T-cell (primary cell): ENCODE measurements around a stretch of chr13.

DNA sequence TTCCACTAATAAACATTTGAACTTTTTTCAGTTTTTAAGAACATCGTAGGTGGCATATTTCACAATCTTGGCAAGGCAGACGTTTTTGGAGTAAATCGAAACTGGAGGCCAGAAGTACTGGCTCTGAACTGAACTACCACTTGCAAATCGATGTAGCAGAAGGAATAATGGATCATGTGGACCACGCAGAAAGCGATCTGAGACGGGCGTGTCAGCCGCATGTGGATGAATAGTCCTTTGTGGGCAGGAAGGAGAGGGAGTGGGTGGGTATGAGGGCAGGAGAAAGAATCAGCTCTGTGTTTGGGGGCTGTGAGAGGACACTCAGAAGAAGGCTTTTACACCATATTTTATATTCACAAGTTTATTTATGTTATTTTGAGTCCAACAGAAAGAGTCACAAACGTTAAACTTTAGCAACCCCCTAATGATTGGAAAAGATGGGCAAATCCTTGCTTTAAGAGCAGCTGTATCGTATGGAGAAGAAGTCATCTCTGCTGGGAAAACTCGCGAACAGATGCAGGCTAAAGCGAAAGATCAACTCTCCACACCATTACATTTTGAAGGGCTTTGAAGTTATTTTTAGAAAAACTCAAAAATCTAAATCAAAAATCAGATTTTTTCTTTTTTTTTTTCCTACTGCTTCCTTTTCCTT lies 90.5 kb downstream of the COL4A2 start:
- PRO-cap, 7 experiments: no peak in any of the 7 experiments

DNA sequence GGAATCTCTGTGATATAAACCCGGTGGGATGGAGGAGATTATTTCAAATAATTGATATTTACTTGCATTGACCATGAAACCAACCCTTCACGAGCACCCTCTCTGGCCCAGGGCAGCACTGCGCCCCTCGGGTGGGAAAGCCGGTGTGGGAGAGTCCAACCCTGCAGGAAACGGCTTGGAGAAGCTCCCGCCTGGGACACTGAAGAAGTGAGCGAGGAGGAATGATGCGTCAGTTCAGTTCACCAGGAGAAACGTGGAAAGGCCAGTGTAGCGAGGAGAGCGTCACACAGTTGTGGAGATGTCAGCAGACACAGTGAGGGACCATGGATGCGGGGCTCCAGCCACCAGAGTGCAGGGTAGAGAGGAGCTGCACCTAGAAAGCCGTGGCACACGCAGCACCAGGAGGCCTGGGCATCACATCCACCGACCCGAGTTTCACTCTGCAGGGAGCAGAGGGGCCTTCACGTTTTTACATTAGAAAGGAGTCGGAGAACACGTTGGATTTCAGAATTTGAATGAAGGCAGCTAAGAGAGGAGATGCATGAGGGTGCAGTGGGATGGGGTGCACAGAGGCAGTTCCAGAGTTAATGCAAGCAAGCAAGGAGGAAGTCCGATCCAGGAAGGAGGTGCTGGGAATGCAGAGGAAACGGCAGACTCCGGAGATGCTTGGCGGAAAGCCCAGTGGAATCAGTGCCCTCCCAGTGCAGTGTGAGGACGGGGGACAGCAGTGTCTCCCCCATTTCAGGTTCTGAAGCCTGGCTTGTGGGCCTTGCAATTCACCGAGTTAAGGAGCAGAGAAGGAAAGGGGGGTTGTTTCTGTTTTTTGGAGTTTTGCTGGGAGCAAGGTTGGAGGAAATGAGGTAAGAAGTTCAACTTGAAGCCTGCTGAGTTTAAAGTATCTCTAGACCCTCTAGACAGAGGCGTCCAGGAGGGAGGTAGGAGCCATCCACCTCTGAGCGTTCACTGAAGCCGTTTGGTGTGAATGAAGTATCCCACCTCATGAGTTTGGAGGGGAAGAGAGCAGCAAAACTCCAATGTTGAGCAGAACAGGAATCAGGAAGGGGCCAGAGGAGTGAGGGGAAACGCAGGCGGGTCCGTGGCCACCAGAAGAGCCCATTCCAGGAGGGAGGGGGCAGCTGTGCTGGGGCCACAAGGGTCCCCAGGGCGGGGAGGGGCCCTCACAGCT lies 100.4 kb downstream of the COL4A2 start:
- PRO-cap, 7 experiments: no peak in any of the 7 experiments

- PRO-cap, 7 experiments: no peak in any of the 7 experiments
These were observed 58.1 kb downstream of the RAB20 start for GRCh38 chr13:110503228-110504099.

DNA sequence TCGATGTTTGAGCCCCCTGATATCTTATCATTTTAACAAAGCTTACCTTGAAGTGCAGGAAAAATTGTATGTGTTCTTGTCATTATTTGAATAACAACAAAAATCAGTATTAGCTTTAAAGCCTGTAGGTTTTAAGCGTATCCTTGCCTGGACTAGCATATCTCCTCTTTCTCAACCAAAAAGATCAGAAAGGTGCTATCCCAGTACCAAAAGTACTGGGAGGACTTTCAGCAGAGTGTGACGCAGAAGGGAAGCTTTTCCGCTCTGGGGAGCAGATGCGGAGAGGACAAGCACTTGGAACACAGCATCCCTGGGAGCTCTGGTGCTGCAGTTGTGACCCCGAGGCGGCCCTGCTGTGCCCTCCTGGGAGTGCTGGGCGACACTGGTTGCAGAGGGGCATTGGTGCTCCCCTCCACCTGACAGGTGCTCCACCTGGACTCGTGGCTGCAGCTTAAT lies 3.3 kb downstream of the NAXD start:
- PRO-cap, 7 experiments: no peak in any of the 7 experiments

DNA sequence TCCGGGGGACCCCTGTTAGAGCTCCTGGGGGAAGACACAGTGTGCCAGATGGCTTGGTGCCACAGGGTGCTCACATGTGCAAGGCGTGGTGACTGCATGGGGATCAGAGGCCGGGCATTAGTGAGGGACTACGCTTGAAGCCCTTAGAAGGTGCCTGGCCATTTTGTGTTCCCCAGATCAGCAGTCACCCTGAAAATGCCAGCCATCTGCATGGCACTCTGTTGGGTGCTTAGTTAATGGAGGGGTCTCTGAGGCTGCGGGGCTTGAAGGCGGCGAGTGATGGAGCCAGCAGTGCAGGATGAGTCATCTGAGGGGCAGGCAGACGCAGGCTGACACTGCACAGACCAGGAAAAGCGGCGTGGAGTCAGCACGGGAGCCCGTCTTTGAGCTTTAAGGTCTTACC lies 12.9 kb downstream of the NAXD start:
- PRO-cap, 7 experiments: no peak in any of the 7 experiments

DNA sequence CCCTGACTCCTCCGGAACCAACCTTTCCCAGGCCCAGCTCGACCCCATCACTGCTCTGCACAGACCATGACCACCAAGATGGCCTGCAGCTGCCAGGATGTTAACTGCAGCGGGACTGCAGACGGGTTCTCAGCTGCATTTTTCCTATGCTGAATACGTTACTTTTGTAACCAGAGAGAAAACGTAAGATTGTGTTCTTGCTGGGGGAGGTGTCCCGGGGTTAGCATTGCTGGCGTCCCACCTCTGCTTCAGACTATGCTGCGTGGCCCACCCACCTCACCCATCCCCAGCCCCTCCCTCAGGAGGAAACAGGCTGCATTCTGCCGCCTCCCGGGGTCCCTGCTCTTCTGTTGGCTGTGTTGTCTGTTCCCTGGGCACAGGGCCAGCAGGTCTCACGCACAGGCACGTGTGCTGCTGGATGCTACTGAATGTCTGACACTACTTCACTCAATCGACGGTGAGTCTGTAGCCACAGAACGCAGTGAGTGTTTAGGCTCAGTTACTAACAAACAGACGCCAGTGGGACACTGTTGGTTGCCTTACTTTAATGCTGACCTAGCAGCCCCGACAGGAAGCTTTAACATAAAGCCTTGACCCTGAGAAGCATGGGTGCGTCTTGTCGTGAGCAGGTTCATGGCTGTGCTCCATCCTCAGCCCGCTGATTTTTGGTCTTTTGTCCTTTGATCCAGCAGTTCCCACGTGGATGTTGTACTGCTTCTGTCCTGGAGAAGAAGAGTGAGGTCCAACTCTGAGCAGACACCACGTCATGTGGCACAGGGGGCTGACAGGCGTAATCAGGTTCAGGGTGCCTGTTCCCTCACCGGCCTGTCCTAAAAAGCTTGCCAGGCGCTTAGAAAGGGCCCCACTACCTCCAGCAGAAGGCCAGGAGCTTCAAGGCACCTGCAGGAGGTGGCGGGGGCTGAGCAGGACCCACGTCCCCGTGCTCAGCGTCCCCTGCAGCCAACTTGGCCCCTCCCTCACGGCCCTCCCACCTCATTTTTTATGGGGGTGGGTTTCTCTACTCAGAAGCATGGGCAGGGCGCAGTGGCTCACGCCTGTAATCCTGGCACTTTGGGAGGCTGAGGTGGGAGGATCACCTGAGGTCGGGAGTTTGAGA lies 25.9 kb downstream of the NAXD start:
- PRO-cap, 7 experiments: no peak in any of the 7 experiments

DNA sequence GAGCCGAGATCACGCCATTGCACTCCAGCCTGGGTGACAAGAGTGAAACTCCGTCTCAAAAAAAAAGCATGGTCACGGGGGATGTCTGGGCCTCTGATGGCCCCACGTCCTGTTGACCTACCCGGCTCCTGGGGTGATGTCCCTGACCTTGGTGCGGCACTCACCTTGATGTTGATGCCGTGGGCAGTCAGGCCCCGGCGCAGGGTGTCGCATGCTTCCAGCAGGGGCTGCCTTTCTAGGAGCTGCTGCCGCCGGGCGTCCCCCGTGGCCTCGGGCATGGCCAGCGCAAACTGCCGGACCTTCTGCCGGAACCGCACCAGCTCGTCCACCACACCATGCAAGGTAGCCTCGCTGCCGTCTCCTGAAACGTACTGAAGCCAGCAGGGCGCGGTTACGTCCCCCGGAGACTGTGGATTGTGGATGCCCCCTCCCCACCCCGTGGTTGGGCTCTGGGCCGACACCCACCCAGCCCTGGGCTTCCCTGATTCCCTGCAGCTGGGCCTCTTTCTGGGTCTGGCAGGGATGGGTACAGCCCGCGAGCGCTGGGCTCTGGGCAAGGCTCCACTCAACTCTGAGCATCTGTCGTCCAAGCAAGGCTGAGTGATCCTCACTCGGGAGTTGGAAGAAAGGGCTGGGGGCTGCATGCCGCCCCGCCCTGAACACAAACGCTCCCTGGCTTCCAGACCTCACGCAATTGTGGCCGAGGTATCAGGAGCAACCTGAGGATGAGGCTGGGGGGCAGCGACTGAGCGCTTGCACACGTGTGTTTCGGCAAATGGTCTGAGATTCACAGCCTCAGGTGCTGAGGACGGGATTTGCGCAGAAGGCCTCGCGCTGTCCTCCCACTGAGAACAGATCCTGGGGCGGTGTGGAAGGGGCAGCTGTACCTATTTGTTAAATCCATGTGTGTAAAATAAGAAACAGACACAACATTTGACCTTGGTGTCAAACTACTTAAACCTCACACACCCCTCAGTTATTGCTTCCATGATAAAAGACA lies 27.1 kb downstream of the NAXD start:
- PRO-cap, 7 experiments: no peak in any of the 7 experiments

GRCh38 chr13:110646802-110647364 lies 31.5 kb downstream of the NAXD start:
- PRO-cap, 7 experiments: no peak in any of the 7 experiments

GRCh38 chr13:110676533-110677384 lies 29.2 kb downstream of the CARS2 start:
- PRO-cap, 7 experiments: no peak in any of the 7 experiments

DNA sequence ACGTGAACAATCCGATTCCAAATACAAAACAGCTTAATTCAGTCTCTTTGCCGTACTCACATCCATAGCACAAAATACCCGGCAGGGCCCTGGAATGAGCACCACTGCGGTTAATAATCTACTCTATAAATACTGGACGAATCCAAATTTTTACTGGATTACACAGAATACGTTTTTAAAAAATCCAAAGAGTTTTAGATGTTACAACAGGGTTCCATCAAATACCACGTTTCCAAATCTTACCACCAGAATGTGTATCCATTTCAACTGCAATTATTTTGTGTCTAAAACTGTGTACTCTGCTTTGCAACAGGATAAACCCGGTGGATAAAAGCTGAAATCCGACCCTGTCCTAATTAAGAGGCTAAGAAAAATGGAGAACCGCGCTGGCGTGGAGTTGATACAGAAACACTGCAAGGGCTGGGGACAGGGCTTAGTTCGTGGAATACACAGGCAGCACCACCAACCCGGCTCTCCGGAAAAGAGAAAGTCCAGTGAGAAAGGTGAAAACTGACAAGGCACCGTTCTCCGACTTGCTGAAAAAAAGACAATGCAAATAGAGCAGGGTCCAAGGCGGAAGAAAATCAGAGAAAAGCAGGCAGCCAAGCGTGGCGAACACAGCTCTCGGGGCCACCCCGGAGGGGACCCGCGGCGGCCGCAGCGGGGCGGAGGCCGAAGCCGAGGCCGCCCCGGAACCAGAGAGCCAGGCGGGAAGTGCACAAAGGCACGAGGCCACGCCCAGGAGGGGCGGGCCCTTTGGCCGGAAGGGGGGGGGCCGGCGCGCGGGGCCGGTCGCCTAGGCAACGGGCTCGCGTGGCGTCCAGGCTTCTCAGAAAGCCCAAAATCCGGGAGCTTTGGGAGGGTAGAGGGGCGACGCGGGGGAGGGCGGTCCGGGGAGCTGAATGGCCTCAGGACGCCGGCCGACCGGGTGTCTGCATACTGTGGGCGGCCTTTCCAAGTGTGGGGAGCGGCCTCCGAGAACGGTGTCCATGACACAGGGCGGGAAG lies 1.4 kb upstream of the ING1 start:
- PRO-cap, 7 experiments: peak in 7 of 7 experiments; most common plus-strand start position 841 of the sequence (in 7); most common minus-strand start position 716 of the sequence (in 7)

- PRO-cap, 7 experiments: no peak in any of the 7 experiments
These were observed 40.3 kb downstream of the ANKRD10 start for GRCh38 chr13:110874388-110875125.

DNA sequence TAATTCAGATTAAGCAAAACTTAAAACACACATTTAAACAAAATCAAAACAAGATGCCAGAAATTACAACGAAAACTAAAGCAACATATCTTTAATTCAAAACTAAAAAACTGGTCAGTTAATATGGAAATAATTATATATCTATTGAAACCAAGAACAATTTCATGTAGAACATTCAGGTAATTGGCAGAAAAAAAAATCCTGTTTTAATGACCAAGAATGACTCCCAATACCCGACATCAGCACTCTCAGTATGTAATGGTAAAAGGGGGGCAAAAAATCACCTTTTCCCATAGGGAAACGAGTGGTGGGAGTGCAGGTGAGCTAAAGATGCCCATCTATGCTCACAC lies 24.8 kb downstream of the ANKRD10 start:
- PRO-cap, 7 experiments: no peak in any of the 7 experiments

GRCh38 chr13:111209543-111209977 lies 94.5 kb downstream of the ARHGEF7 start:
- PRO-cap, 7 experiments: no peak in any of the 7 experiments

DNA sequence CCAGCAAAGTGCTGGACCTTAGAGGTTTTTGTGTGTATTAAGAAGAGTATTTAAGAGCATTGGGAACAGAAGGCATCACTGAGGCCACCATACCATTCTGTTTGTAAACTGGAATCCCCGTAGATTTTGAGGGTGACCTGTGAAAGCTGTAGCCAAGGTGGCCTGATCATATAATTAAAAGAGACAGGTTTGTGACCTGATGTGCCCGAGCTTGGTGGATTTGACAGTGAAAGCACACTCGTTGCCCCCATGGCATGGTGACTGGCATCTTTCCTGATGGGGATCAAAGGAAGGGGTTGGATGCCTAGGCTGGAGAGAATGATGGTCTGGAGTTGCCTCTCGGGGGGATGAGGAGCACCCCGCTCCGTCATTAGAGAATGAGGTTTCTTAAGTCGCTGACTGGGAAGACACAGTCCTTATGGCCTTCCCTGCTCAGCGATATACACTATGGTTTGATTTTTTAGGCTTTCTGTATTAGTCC lies 82.0 kb upstream of the TEX29 start:
- PRO-cap, 7 experiments: peak in 1 of 7 experiments; most common plus-strand start position 289 of the sequence (in 1)

- PRO-cap, 7 experiments: no peak in any of the 7 experiments
These were observed 39.8 kb upstream of the TEX29 start for GRCh38 chr13:111280700-111281012.

DNA sequence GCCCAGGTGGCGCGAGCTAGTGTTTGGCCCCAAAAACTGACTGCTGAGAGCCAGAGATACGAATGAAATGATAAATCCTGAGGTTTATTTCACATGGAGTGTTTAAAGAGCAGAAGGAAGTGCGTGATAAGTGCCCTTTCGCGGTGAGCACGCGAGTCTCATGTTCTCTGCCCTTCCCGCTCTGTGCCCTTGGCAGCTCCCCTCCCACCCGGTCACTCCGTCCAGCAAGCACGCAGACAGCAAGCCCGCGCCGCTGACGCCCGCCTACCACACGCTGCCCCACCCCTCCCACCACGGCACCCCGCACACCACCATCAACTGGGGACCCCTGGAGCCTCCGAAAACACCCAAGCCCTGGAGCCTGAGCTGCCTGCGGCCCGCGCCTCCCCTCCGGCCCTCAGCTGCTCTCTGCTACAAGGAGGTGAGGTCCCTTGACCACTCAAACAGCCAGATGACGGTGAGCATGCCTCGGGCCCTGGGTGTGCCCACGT lies 37.5 kb upstream of the TEX29 start:
- PRO-cap, 7 experiments: no peak in any of the 7 experiments

GRCh38 chr13:111303623-111304381 lies 16.6 kb upstream of the TEX29 start:
- PRO-cap, 7 experiments: no peak in any of the 7 experiments

- PRO-cap, 7 experiments: no peak in any of the 7 experiments
These were observed 4.1 kb upstream of the TEX29 start for GRCh38 chr13:111316292-111316855.

DNA sequence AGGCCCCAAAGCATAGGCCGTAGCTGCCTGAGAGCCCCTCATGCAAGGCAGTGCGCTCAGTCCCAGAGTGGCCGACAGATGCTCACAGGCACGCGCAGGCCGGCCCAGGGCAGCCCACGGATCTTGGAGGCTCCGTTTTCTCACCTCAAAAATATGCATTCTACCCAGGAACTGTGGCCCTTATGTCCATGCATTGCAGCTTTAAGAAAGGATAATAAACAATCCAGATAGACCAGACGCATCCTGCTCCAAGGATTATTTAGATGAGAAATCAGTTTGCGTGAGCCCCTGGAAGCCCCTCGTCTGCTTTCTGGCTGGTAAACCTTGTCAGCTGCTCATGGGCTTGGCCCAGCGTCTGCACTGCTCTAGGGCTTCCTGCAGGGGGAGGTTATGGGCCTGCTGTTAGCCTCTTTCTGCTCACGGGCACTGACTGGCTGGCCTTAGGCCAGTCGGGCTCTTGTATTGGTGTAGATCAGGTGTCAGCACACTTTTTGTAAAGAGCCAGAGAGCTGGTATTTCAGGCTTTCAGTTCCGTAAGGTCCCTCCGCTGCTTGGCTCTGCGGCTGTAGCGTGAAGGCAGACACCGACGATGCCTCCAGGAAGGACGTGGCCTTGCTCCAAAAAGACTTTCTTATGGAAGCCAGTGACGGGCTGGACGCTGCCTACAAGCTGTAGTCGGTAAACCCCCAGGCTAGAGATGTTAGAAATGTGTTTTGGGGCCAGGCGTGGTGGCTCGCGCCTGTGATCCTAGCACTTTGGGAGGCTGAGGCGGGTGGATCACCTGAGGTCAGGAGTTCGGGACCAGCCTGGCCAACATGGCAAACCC lies 24.3 kb downstream of the TEX29 start:
- PRO-cap, 7 experiments: no peak in any of the 7 experiments

DNA sequence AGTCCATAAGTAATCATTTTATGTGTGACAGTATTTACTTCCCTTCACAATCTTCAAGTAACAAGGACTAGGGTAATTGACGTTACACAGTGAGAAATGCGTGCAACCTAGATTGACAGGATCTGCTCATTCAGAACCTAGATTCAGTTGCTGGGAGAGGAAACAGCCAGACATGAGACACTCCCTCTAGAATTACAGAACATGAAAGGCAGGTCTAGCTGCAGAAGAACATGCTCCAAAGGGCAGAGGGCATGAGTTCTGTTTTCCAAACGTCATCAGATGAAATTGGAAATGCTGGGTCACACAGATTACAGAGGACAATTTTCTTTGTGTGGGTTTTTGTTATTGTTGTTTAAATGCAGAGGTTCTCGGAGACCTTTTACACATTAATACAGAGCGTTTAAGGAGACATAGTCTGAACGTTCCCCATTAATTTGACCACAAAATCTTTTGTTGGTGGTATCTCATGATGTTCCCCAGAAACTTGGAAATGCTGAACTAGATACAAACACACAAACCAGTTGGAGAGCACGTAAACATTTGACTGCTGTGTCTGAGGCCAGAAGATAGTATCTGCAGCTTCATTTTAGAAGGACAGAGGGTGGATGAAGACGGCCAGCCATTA lies 145.6 kb upstream of the SPACA7 start:
- PRO-cap, 7 experiments: no peak in any of the 7 experiments